ENCODE measurements around a stretch of chr18.

- PRO-cap, result no peak
Measured at GRCh38 chr18:79899383-79899904, 52.0 kb downstream of the SLC66A2 start.

GRCh38 chr18:79899905-79900381 lies 51.5 kb downstream of the SLC66A2 start:
- PRO-cap, result no peak

GRCh38 chr18:79902327-79903523 lies 48.7 kb downstream of the SLC66A2 start:
- PRO-cap, result no peak

GRCh38 chr18:79911772-79912327 lies 39.6 kb downstream of the SLC66A2 start:
- PRO-cap, result no peak

- PRO-cap, result no peak
Measured at GRCh38 chr18:79944575-79945292, 6.7 kb downstream of the SLC66A2 start.

DNA sequence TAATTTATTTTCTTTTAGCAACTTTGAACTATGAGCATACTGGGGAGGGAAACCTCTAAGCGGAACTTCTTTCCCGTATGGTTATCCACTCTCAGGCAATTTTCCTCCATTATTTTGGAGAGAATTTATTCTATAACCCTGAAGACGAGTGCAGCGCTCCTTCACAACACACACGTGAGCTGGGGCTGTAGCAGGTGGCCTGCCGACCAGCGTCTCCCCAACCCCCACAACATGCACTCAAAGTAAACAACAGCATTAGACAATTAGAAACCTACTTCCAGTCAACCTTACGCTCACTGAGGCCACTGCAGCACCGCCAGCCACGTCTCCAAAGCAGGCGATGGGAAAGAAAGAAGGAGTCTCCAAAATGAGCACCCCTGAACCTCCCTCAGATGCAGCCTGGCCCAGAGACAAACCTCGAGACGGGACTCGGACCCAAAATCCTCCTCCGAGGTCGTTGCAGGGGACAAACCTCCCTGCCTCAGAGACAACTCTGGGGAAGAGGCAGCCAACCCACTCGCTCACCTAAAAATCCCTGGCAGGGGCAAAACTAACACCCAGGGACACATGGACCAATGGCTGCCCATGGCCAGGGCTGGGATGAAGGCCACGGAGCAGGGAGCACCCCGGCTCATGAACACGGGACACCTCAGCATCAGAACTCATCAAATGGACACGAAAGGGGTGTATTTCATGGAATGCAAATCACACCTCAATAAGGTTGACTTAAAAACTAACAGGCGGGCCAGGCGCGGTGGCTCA lies 2.6 kb downstream of the SLC66A2 start:
- PRO-cap, result no peak

GRCh38 chr18:80159778-80160002 lies 50.6 kb downstream of the ADNP2 start:
- PRO-cap, result no peak